M059J (cell line): ENCODE measurements around a stretch of chr5.

DNA sequence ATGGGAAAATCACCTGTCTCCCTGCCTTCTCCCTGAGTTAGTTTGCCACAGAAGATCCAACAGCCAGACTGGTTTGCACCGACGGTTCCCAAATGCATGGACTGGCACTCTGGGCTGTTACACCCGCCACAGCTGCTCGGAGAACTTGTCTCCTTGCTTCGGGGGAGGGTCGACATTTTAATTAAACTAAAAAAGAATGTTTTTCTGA, 73.4 kb downstream of the PIK3R1 start:
- RAMPAGE, long total RNA: no peak

DNA sequence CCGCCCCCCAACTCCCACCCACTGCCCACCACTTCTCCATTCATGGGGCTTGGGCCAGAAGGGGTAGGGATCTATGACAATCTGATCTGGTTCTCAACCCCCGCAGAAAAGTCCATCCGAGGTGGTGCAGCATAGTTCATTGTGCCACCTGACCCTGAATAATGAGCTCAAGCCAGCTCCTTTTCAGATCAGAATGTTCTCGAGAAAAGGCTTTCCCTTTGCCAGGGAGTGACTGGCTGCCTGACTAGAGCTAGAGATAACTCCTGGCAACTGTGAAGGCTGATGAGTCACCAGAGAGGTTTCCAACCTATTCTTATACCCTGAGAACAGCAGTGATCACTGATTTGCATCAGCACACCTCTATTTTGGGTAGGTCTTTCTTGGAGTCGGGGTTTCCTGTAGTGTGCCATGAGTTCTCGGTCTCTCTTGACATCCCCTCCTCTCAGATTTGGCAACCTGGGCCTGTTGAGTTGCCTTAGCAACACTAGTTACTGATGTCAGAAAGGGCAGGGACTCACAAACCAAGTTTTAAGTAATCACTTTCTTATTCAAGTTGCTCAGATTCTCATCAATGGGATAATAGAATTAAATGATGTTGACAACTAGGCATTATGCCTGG, 127.9 kb downstream of the PIK3R1 start:
- RAMPAGE, long total RNA: no peak

GRCh38 chr5:69307653-69308085, 24.9 kb downstream of the CCDC125 start:
- RAMPAGE, long total RNA: no peak

DNA sequence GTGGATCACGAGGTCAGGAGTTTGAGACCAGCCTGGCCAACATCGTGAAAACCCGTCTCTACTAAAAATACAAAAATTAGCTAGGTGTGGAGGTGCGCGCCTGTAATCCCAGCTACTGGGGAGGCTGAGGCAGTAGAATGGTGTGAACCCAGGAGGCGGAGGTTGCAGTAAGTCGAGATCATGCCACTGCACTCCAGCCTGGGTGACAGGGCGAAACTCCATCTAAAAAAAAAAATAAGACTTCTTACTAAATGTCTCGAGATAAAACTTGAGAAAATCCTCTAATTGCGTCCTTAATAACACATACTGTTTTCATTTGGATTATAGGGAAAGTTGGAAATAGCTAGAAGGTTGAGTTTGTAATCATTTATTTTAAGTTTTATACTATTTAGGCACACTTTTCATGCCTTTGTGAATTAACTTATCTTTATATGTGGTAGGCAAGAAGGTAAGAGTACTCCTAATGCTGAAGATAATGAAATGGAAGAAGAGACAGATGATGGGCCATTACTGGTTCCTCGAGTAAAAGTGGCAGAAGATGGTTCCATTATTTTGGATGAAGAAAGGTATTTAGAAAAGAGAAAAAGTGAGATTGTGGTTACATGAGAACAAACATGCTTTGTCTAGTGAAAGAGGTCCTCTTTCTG, 10.3 kb downstream of the BDP1 start:
- RAMPAGE, long total RNA: no peak

GRCh38 chr5:71744014-71744466, 25.0 kb downstream of the CARTPT start:
- RAMPAGE, long total RNA: no peak

- RAMPAGE, long total RNA: no peak
Measured at GRCh38 chr5:72107896-72108491, 719 bp downstream of the MAP1B start.

- RAMPAGE, long total RNA: no peak
Measured at GRCh38 chr5:72226800-72227449, 93.1 kb downstream of the MRPS27 start.

GRCh38 chr5:72377928-72378165, 57.7 kb downstream of the PTCD2 start:
- RAMPAGE, long total RNA: no peak

- RAMPAGE, long total RNA: no peak
Measured at GRCh38 chr5:72509178-72509771, 2.1 kb upstream of the ZNF366 start.

DNA sequence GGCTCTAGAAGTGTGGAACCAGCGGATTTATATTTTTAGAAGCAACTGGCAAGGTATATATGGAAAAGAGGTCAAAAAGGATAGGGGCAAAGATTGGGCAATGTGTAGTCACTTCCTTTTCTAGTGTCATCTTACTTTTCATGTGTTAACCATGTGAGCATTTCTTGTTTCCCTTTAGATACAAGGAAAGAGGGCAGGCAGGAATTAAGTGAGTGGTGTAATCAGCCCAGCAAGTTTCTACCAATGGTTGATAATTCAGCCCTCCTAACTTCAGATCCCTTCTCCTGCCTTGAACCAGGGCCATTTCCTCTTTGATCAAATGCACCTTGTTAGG, 111.6 kb upstream of the ZNF366 start:
- RAMPAGE, long total RNA: no peak

DNA sequence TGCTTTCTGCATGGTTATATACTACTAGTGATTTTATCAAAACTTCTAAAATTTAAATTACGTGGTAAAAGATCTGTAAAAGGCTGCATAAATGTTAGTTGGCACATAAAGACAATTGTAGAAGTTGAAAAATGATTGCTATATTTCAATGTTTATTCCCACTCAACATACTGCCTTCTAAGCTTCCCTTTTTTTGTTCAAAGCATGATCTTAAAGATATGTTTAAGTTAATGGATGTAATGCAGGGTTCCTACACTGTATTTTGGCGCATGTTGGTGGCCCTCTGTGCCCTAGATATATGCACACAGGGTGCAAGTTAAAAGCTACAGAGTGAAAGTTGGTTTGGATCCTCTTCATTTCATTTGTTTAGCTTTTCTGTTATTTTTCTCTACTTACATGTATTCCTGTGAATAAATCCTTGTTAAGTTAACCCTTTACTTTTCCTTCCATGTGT, 45.9 kb upstream of the FCHO2 start:
- RAMPAGE, long total RNA: no peak

DNA sequence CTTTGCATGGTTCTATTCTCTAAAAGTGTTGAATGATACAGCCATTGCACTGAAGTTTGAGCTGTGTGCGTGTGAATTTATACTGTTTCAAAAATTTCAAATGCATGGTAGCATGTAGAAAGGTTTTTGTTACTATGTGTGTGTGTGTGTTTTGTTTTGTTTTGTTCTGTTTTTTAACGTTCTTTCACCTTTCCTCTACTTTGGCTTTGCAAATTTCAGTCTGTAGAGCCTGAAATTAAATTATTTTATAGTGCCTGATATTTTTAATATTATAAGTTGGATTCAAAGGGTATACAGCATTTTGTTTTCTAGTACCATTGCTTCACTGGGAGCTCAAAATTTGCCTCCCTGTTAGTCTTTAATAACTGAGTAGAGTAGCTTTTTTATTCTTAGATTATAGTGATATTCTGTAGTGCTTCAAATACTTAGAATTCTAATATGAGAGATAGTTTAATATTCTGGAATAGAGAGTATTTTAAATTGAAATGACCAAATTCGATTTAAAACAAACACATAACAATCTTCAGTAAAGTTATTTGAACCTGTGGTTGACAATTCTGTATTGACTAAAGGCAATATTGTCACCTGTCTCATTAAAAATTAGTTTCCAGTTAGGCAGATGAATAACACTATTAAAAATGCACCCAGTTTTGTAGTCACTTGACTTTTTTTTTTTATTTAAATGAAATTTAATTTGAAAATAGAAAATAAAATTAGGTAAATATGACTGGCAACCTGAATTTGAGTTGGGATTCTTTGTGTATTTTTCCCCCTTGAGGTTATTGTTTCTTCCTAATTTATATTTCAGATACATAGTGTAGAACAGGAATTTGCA, 45.0 kb upstream of the FCHO2 start:
- RAMPAGE, long total RNA: no peak

- RAMPAGE, long total RNA: no peak
Measured at GRCh38 chr5:73087311-73088170, 32.8 kb upstream of the TMEM171 start.

DNA sequence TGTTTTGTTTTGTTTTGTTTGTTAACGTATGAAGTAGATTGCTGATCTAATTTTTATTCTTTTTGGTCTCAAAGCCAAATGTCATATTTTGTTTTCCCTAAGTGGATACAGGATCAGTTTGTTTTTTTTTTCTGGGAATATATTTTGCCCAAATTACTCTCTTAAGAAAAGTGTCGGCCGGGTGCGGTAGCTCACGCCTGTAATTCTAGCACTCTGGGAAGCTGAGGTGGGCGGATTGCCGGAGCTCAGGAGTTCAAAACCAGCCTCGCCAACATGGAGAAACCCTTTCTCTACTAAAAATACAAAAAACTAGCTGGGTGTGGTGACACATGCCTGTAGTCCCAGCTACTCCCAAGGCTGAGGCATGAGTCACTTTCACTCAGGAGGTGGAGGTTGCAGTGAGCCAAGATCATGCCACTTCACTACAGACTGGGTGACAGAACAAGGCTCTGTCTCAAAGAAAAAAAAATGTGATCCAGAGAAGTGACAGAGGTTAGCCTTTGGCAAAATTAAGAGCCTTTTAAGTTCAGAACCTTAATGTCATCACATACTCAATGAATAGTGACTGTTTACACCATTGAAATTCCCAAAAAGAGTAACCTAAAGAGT, 26.5 kb upstream of the TMEM171 start:
- RAMPAGE, long total RNA: no peak

- RAMPAGE, long total RNA: no peak
Measured at GRCh38 chr5:73115660-73115946, 4.8 kb upstream of the TMEM171 start.

GRCh38 chr5:73513963-73514308, 15.7 kb downstream of the BTF3 start:
- RAMPAGE, long total RNA: no peak

GRCh38 chr5:73749666-73750649, 124.0 kb downstream of the ARHGEF28 start:
- RAMPAGE, long total RNA: no peak

DNA sequence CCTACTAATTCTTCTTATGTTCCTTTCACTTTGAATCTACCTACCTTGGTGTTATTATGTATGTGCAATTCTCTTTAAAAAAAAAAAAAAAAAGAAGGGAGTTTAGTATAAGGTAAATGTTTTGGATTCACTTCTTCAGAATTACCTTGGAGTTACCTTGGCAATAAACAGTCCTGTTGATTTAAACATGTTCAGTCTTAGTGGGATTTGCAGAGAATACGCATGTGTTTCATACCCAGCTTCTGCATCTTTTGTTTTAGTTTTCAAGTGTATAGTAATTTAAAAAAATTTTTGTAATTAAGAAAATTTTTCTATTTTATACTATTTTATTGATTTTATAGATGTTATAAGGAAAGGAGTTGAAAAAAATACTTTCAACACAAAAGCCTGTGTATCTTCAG, 187.8 kb downstream of the ARHGEF28 start:
- RAMPAGE, long total RNA: no peak

DNA sequence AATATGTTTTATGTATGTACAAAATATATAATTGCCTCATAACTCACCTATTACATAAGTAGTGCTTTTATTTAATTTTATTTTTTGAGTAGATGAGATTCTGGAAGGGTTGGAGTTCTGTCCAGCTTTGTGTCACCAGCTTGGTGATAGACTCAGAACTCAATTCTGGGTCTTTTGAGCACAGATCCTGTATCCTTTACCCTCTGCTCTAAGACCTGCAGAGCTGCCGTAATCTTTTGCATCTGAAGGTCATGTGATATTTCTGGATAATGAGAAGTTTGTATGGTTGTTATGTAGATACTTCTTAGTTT, 221.2 kb downstream of the ARHGEF28 start:
- RAMPAGE, long total RNA: no peak

DNA sequence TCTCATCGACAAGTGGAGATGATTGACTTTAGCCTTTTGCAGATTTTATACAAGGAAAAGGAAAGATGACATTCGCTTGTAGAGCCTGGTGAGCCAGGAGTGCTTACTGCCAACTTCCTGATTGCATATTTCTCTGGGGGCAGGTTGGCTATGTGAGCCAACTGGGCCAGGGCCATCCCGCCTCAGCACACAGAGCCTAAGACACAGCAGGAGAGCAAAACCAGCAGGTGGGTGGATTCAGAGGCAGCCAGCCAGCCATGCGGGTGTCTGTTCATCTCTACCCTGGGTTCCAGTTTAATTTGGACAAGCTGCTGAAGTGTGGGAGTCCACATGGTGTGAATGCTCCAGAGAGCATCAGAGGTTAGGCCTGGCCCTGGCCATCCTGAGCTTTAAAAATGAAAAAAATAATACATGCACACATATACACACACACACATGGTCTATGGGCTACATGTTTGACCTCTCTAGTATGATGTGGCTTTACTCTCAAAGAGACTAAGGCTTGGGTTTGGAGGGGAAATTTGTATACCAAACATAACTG, 291.5 kb downstream of the ARHGEF28 start:
- RAMPAGE, long total RNA: no peak